Right cardiac atrium (tissue), 1 donor: ENCODE data around the gene ZNF77.

DNA sequence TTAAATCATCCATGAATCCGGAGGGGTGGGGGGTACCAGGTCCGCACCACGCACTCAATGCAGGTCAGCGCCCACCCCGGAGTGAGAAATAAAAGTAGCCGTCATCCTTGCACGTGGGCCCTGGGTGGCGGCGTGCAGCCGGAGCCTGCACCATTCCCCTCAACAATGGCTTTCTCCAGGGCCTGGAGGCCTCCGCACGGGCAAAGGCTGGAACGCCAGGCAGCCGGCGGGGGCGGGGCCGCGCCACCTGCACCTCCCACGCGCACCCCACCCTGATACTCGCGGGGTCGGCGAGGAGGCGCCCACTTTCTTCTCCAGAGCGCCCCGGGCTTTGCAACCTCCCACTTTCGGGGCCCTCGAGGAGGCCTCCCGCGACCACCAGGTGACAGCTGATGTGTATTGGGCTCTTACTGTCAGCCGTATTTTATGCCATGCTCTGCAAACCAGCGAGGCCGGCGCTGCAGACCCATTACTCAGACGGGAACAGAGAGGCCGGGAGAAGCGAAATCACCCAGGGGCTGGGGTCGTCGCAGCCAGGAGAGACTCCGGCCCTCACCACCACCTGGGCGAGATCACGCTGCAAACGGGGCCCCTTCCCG is 714 bp upstream of the GADD45B start:
- PRO-cap, result no peak

DNA sequence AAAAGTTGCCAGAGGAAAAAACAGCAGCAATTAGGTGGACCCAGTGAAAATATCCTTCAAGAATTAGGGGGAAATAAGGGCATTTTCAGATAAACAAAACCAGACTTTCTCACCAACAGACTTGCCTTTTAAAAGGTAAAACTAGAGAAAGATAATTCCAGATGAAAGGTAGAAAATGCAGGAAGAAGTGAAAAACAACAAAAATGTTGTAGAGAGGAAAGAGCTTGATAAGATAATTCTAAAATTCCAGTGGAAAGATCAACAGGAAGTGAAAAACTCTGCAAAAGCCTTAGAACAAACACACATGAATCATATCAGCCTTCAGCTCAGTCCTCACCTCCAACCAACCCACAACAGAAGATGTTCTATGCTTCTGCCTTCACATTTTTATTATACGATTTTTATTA is 57.7 kb downstream of the GADD45B start:
- PRO-cap, result no peak

- PRO-cap, result no peak
These were observed 88.7 kb downstream of the GNG7 start for GRCh38 chr19:2613760-2614141.

GRCh38 chr19:2680804-2681237 is 21.7 kb downstream of the GNG7 start:
- PRO-cap, result no peak

DNA sequence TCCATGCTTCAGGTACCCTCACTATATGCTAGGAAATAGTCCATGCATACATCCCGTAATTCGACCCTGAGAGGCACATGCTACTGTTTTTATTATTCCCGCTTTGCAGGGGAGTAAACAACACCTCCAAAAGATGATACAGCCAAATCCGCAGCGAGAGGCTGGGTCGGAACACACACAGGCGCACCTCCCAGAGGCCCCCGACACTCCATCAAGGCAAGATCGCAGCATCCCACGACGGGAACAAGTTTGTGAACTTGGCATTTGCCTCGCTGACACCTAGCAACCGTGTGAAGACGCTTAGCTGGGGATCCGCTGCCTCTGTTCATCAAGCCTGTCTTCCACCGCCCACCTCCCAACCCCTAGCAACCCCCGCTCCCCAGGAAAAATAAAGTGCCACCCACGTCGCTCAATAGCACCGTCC is 1.9 kb downstream of the GNG7 start:
- PRO-cap, result no peak

GRCh38 chr19:2720705-2721309 is 365 bp downstream of the DIRAS1 start:
- PRO-cap, result no peak

GRCh38 chr19:2757107-2757506 is 17.3 kb upstream of the SLC39A3 start:
- PRO-cap, result no peak

DNA sequence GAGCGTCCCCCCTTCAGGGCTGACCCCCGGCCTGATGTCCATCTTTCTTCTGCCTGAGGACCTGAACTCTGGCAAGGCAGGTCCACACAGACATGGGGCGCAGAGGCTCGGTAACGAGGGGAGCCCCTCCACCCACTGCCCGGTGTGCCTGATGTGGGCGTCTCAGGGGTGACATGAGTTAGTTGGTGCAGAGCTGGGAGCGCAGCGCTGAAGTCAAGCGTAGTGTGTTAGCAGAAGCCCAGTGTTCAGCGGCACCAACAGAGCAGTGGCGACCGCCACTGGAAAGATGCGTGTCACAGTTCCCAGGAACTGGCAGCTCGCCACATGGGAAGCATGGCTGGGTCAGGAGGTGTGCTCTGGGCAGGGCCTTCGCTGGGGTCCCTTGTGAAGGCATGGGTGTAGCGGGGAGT is 11.4 kb downstream of the THOP1 start:
- PRO-cap, result no peak

DNA sequence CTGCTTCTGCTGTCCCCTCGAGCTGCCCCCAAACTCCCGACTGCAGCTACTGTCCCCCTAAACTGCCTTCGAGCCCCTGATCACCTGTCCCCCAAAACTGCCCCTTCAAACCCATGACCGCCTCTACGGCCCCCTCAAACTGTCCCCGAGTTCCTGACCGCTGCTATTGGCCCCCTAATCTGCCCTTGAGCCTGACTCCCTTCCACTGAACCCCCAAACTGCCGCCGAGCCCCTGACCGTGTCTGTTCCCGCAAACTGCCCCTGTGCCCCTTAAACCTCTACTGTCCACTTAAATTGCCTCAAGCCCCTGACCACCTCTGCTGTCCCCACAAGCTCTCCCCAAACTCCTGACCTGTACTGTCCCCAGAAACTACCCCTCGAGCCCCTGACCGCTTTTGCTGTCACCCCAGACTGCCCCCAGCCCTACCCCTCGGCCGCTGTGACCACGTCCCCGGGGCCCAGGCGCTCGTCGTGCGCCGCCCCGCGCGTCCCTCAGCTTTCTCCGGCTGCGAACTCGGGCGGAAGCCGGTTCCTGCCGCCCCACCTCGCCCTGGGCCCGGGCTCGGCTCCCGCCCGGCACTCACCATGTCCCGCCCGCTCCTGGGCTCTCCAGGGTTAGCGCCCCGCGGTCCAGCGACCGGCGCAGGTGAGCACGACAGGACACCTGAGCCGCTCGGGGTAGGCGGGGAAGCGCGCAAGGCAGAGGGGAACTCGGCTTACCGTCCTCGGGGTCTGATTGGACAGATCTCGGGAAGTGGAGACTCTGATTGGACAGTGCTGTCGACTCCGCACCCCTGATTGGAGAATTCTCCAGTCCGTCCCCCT is at the start of gene ZNF77:
Gene ZNF77, minus strand, starts transcription at position 718 of the 825 bp plus-strand sequence.
- PRO-cap, result bidirectional peak, plus-strand start outside the sequence, minus-strand start at position 684 of the sequence

GRCh38 chr19:2974265-2974913 is 3.0 kb upstream of the TLE6 start:
- PRO-cap, result no peak

DNA sequence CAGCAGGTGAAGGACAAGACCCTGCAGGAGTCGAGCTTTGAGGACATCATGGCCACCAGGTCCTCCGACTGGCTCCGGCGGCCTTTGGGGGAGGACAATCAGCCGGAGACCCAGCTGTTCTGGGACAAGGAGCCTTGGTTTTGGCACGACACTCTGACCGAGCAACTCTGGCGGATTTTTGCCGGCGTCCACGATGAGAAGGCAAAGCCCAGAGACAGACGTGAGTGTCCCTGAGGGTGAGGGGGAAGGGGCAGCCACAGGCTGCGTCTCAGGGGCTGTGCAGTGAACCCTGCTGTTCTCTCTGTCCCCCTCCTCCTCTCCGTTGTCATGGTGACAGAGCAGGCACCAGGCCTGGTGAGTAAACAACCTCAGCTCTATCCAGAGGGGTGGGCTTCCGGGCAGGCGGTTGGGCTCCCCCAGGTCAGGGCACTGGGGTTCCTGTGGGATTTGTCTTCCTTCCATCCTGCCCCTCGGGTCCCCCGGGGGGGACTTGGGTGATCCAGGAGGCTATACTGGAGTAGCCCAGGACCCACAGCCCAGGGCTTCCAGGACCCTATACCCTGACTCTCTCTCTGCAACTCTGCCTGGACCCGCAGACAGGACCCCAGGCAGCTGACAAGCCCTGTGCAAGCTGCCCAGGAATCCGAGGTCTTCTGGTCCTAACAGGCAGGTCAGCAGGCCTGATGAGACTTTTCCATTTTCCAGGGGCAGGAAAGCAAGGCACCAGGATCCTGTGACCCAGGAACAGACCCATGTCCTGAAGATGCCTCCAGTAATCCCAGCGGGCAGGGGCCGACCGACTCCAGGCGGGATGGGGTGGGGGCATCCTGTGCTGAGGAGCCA is 9.9 kb downstream of the TLE6 start:
- PRO-cap, result no peak

DNA sequence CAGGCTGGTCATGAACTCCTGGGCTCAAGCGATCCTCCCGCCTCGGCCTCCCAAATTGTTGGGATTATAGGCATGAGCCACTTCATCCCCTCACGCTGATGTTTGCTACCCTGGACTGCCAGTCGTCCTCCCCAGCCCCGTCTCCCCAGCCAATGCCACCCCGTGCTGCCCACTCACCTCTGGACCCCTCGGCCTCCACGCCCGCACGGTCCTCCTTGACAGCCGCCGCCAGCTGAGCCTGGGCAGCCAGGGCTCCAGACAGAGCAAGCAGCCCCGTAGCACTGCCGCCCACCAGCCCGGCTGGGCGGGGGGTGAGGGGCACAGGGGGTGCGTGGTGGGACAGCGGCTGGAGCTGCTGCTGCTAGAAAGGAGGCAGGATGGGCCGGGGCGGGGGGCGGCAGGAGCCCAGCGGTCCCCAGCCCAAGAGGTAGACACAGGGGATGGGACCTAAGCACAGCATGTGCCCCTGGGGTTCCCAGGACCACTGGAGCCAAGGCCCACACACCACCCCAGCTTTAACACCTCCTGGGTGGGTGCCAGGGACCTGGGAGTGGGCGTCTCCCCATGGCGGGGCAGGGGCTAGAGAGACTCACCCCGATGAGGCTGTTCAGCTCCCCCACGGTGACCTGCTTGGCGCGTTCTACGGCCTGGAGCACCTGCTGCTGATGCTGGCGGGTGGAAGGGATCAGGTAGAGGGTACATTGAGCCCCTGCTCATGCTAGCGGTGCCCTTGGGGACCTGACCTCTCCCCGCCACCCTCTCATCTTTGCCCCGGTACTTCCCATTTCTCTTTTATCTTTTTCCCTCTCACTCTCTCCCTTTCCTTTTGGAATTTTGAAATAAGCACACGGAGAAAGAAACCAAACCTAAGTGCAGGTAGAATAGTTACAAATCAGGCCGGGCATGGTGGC is 9.7 kb downstream of the TLE2 start:
- PRO-cap, result no peak

DNA sequence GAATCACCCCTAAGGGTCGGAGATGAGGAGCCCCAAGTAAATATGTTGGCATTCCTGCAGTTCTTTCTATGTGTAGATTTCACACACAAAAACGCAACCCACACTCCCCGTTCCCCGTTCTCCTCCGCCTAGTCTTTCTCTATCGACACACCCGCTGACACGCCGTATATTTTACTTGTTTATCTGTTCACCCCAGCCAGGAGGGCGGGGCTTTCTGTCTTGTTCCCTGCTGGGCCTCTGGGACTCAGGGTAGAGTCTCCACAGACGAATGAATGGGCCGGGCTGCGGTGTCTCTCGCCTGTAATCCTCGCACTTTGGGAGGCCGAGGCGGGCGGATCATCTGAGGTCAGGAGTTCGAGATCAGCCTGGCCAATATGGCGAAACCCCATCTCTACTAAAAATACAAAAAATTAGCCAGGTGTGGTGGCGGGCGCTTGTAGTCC is 14.6 kb downstream of the TLE5 start:
- PRO-cap, result bidirectional peak, plus-strand start at position 263 of the sequence, minus-strand start at position 141 of the sequence

GRCh38 chr19:3054269-3054903 is 7.9 kb downstream of the TLE5 start:
- PRO-cap, result no peak

DNA sequence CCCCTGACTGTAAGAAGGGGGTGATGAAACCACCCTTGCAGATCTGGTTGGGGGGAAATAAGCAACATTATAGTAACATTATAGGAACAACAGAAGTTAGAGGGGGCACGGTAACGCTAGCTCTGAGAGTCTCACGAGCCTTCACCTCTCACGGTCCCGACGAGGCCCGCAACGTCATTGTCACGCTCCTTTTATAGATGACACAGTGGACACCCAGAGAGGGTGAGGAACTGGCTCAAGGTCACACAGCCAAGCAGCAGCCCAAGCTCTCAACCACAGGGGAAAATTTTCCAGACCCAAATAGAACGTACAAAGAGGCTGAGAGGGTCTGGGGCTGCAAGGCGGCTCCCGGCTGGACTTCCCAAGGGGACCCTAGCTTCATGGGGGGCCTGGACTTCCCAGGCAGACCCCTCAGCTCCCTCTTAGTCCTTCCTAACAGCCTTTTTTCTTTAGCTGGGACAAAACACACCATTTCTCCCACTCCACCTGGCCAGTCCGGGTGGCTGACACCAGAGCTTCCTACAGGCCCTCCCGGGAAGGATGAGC is 4.1 kb downstream of the TLE5 start:
- PRO-cap, result no peak

DNA sequence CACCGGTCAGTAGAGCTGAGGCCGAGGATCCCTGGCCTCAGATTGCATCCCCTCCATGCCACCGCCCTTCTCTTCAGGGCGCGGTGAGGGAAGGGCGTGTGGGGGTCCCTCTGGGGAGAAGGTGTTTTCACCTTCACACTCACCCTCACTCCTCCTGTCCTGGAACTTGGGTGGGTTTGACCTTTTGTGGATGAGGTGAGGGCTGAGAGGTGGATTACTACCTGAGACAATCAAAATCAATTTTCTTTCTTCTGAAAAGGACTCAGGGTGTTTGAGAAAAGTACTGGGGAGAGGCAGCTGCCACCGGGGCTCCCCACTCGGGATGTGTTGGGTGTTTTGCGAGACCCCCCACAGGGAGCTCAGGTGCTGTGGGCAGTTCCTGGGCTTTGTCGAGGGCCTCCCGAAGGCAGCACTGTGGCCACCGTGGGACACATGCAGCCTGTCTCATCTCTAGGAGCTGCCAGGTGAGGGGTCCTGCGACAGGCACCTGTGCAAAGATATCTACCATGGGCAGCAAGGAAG is 13.7 kb downstream of the GNA11 start:
- PRO-cap, result no peak

DNA sequence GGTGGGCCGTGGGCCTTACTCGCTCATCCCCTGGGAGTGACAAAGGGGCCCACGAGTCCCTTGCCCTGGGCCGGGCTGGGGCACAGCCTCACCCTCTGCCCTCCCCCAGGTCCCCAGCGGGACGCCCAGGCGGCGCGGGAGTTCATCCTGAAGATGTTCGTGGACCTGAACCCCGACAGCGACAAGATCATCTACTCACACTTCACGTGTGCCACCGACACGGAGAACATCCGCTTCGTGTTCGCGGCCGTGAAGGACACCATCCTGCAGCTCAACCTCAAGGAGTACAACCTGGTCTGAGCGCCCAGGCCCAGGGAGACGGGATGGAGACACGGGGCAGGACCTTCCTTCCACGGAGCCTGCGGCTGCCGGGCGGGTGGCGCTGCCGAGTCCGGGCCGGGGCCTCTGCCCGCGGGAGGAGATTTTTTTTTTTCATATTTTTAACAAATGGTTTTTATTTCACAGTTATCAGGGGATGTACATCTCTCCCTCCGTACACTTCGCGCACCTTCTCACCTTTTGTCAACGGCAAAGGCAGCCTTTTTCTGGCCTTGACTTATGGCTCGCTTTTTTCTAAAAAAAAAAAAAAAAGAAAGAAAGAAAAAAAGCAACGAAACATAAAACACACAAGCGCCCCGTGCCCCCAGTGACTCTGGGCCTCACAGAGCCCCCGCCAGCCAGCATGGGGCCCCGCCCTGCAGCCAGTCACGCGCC is 14.8 kb upstream of the GNA15 start:
- PRO-cap, result no peak

DNA sequence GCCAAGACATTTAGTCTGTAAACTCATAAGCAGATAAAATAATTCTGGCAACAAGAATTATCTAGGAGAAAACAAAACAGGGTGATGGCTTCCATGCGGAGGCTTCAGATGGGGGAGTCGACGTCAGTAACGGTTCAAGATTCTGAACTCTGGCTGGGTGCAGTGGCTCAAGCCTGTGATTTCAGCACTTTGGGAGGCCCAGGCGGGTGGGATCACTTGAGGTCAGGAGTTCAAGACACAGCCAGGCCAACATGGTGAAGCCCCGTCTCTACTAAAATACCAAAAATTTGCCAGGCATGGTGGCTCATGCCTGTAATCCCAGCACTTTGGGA is 1.3 kb downstream of the GNA15 start:
- PRO-cap, result no peak

GRCh38 chr19:3189490-3190121 is 3.9 kb downstream of the NCLN start:
- PRO-cap, result no peak

- PRO-cap, result no peak
These were observed 19.2 kb downstream of the NCLN start for GRCh38 chr19:3204953-3205282.